Psoas muscle (tissue), 2 donors: Measurements from ENCODE around the gene EFR3B.

- PRO-cap, 2 experiments, result no peak in any of the 2 experiments
Observed at GRCh38 chr2:23531026-23531740, 146.2 kb downstream of the KLHL29 start.

GRCh38 chr2:23593719-23594722, 209.0 kb downstream of the KLHL29 start:
- PRO-cap, 2 experiments, result no peak in any of the 2 experiments

- PRO-cap, 2 experiments, result no peak in any of the 2 experiments
Observed at GRCh38 chr2:23712179-23712751, 214.7 kb downstream of the ATAD2B start.

DNA sequence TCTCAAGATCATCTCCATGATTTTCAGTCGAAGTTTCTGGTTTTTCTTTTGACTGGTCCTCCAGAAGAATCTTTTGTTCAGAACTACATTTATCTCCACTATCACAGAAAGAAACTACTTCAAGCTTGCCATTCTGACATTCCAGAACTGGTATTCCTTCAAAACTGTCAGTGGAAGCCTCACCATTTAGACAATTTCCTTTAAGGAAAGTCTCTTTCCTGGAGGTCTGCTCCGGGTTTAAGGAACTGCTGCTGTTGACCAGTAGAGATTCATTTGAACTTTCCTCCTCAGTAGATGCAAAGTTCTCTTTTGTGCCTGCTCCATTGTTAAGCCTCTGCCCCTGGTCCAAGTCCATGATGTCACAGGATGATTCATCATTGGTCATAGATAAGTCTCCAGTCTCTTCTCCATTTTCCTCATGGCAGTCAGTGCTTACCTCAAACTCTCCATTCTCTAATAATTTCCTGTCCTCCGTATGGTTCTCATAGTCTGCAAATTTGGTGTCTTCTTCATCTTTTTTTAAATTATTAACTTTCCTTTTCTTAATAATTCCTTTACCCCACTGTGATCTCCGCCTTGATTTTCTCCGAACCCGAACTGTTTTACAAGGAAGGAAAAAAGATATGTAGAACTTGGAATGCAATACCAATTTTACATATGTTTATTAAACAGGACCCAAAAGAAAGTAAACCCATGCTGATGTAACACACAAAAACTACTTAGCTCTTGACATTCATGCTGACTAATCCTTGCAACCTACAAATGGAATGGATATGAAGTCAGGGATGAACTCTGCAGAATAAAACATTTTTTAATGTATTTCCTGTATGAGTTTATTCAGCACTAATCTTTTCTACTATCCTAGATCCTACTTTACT, 169.2 kb downstream of the ATAD2B start:
- PRO-cap, 2 experiments, result no peak in any of the 2 experiments

GRCh38 chr2:24123584-24124307, 477 bp downstream of the FAM228B start:
- PRO-cap, 2 experiments, result peak in 2 of 2 experiments; most common plus-strand start chr2:24123791 (in 2); most common minus-strand start chr2:24123715 (in 2)

GRCh38 chr2:24171186-24171489, 3.7 kb upstream of the FAM228A start:
- PRO-cap, 2 experiments, result no peak in any of the 2 experiments

DNA sequence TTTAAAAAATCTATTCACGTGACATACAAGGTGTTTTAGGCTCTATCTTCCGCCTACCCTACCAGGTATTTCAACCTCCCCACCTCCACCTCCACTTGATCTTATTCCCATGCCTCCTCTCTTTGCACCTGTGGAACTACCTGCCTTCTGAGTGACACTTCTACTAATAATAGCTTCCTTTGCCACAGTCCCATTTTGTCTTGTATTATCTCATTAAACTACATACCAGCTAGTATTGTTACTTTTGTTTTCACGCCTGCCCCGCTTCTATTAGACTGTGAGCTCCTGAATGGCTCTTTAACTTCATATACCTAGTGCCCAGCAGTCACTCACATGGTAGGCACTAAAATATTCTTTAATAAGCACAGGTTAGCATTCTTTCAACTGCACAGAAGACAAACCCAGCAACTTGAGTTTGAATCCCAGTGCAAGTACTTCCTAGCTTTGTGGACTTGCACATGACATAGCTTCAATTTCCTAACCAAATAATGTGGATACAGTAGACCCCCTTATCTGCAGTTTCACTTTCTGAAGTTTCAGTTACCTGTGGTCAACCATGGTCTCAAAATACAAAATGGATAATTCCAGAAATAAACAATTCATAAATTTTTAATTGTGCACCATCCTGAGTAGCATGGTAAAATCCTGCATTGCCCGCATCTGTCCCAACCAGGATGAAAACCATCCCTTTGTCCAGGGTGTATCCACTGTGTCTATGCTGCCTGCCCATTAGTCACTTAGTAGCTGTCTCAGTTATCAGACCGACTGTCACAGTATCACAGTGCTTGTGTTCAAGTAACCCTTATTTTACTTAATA, 9.1 kb downstream of the ITSN2 start:
- PRO-cap, 2 experiments, result no peak in any of the 2 experiments

GRCh38 chr2:24403629-24403854, 43.2 kb upstream of the ITSN2 start:
- PRO-cap, 2 experiments, result no peak in any of the 2 experiments

DNA sequence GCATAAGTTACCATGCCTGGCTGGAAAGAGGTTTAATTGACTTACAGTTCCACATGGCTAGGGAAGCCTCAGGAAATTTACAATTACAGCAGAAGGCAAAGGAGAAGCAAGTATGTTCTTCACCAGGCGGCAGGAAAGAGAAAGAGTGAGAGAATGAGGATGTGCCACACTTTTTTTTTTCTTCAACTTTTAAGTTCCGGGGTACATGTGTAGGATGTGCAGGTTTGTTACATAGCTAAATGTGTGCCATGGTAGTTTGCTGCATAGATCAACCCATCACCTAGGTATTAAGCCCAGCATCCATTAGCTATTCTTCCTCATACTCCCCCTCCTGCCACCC, 115.5 kb downstream of the PTRHD1 start:
- PRO-cap, 2 experiments, result no peak in any of the 2 experiments

DNA sequence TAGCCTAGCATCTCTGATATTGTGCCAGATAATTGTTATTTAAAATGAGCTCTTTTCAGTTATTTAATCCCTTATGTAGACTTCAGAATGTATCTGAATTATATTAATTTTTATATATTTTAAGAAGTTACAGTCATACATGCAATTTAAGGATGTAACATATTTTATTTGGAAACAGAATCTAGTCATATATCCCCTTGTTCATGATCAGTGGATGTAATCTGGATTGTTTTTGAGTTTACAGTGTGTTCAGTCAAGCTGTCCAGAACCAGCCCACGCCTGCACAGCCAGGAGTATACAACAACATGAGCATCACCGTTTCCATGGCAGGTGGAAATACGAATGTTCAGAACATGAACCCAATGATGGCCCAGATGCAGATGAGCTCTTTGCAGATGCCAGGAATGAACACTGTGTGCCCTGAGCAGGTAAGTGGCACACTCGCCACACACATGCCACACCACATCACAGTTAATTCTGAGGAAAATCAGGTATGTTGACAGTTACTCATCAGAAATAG, 35.4 kb downstream of the PTRHD1 start:
- PRO-cap, 2 experiments, result no peak in any of the 2 experiments

DNA sequence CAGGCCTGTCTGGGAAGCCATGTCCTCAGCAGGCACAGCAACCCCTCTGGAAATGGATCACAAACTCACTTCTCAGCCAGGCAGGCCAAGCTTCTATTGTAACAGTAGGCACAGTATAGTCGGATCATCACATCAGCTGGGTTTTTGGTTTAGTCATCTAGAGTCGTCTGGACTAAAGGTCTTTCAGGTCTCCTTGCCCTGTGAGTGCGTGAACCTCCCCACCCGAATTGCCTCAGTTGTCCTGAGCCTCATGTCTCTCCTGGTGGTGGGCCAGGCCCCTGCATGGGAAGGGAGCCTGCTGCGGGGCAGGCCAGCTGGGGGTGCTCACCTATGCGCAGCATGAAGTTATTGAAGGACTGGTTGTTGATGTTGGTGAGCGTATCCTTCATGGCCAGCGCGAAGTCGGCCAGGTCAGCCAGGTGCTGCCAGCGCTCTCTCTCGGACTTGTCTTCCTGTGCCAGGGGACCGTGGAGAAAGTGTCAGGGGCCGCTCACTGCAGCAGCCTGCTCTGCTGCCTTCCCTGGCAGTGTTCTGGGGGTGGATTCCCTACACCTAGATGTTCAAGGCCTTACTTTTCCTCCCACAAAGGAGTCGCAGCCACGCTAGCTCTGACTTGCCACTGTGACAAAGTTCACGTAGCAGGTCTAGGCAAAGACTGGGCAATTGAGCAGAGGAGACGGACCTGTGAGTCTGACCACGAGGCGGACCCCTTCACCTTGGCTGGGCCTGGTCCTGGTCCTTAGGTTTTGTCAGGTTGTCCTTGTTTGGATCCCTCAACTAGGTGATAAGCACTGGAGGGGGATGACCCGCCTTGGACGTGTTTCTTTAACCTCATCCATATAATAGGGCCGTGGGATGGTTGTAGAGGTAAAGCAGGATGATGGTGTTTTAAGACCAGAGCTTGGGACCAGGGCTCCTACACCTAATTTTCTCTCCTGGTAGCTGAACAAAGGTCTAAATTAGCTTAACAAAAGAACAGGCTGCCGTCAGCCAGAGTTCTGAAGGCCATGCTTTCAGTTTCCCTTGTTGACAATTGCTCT, 28.3 kb downstream of the CENPO start:
- PRO-cap, 2 experiments, result no peak in any of the 2 experiments

- PRO-cap, 2 experiments, result no peak in any of the 2 experiments
Observed at GRCh38 chr2:24839810-24840486, 46.7 kb downstream of the CENPO start.

GRCh38 chr2:24912195-24912718, 7.8 kb downstream of the ADCY3 start:
- PRO-cap, 2 experiments, result no peak in any of the 2 experiments

GRCh38 chr2:25042021-25043346, at the start of gene EFR3B:
Gene EFR3B (plus strand): TSS chr2:25042076.
- PRO-cap, 2 experiments, result peak in 2 of 2 experiments; most common plus-strand start chr2:25042263 (in 2)

DNA sequence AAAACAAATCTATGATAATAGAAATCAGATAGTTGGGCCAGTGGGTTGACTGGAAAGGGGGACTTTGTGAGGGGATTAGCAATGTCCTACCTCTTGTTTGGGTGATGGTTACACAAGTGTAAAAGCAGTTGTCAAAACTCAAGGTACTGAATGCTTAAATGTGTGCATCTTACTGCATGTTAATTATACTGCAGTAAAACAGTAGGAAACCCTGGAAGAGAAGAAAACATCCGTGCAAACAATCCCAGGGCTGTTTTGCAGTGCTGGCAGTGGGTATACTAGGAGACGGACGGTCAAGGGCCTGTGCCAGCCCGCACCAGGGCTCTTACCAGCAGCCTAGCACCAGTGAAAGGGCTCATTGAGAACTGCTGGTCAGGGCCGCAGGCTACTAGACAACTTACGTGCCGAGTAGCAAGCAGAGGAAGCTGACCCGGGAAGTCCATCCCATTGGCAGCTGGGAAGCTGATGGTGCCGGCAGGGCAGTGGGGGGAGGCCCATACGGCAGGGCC, 20.4 kb downstream of the EFR3B start:
- PRO-cap, 2 experiments, result no peak in any of the 2 experiments

GRCh38 chr2:25204070-25204963, 35.9 kb upstream of the POMC start:
- PRO-cap, 2 experiments, result no peak in any of the 2 experiments

GRCh38 chr2:25253105-25253396, 84.7 kb upstream of the POMC start:
- PRO-cap, 2 experiments, result no peak in any of the 2 experiments

- PRO-cap, 2 experiments, result no peak in any of the 2 experiments
Observed at GRCh38 chr2:25257026-25257407, 84.7 kb downstream of the DNMT3A start.

DNA sequence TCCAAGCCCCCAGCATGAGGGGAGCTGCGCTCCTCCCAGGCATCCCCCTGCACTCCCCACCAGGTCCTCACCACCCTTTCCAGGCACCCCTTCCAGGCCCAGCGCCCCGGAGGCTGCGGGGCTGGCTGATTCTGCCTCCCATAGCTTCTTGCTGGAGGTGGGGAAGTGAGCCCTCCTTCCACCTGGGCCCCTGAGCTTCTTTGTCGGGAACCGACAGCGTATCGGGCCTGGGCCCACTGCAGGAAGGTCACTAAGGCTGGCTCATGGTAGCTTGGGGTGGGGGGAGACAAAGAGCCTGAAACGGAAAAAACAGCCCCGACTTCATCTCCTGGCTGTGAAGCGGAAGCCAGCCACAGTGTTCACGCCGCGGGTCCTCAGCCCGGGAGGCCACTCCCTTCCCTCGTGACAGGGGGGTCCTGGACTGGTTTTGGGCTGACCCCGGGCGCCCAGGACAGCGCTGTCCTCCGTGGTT, 65.2 kb downstream of the DNMT3A start:
- PRO-cap, 2 experiments, result peak in 1 of 2 experiments; most common plus-strand start position 355 of the sequence (in 1)

GRCh38 chr2:25277005-25277707, 64.6 kb downstream of the DNMT3A start:
- PRO-cap, 2 experiments, result peak in 2 of 2 experiments; most common plus-strand start chr2:25277510 (in 1); most common minus-strand start chr2:25277374 (in 2)